SK-MEL-5 (cell line): Measurements from ENCODE around the gene CXCL6.

DNA sequence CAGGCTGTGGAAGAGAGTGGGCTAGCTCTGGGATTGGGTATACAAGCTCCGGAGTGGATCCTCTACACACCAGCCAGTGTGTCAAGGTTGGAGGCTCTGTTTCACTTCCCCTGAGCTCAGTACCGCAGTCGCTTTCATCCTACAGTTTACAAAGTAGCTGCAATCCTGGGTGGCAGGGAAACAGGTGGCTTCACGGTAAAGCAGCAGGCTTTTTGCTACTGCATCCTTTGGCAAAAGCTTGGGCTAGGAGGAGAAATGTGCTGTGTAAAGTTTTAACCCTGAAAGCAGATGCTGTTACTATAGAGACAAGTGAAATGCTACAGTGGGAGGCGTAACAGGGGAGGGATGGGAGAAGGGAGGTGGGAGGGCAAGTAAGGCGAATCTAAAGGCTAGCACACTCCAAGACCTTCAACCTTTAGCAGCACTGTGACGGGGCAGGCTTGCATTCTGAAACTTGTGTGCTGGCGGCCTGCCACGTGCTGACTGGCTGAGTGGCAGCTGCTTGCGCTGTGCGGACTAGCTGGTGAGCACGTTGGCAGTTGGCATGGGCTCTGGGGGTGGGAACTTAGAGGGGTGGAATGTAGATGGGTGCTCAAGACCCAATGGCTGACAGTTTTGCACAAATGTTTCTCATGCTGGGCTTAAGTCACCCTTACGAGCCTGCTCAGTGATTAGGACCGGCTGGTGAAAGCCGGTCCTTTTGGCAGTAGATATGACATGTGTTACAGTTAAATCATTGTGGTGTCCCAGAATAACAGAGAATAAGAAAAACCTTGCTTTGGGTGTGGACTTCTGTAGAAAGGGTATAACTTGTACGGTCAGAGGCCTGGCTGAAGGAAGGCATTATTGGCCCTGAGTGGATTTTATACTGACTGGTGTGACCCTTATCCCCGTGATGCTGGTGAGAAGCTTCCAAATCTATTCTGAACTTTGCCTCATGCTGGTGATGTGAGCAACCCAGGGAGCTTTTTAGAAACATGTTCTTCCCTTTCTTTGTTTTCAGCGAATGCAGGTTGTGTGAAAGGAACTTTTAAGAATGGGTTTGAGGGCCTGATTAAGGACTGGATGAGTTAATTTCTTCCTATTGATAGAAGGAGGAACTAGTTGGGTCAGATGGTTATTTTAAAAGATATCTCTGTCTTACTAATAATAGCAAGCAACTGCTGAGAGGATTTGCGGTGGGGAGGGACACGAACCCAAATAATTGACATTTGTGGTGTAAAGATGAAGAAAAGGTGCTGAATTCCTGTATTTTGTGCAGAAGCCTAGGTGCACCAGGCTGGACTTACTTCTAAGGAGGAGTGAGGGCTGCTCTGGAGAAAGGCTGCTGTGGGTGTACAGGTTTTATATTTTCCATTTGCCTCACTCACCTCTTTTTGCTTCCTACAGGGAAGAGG is 44.2 kb downstream of the SLC4A4 start:
RAMPAGE:
- cytosol, long total RNA, result no peak
- long total RNA, result no peak
- nucleus, long total RNA, result no peak

DNA sequence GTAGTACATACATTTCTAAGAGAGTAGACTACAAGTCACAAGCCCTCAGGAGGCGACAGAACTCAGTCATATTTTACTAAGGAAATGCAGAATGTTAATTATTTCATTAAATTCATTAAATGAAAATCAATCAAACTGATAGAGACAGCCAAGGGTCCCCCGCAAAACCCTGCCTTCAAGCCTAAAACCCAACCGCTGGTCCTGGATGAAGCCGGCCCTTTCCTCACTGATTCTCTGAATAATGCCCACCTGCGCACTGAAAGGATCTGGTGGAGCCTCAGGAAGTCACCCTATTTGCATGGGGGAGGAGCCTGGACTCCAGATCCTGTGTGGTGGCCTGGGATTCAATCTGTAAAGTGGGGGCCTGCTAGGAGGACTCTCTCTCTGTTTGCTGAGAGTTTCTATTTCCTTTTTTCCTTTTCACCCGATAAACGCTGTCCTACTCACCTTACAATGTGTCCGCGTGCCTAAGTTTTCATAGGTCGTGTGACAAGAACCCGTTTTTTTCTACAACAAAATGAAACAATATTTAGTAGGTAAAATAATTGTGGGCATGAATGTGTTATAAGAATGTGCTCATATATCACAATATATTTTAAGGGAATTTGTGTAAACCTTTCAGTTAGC is 97.9 kb upstream of the ADAMTS3 start:
RAMPAGE:
- cytosol, long total RNA, result no peak
- long total RNA, result no peak
- nucleus, long total RNA, result no peak

DNA sequence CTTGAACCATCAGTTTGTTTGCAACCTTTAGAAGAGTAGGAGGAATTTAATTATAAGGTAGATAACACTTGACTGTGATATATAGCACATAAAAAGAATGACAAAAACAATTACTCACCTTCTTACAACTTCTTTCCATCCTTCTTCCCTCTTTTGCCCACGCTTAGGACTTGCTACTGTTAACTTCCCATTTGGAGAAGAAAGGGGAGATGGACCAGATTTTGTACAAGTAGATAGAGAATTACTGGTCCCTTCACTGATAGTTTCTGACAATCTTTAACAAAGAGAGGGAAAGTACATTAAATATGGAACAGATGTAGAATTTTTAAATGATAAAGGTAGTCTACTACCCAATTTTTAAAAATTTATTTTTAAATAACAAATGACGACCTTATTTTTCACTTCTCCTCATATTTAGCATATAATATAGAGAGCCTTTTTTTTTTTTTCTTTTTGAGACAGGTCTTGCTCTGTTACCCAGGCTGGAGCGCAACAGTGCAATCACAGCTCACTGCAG is 27.5 kb upstream of the COX18 start:
RAMPAGE:
- cytosol, long total RNA, result no peak
- long total RNA, result no peak
- nucleus, long total RNA, result no peak

DNA sequence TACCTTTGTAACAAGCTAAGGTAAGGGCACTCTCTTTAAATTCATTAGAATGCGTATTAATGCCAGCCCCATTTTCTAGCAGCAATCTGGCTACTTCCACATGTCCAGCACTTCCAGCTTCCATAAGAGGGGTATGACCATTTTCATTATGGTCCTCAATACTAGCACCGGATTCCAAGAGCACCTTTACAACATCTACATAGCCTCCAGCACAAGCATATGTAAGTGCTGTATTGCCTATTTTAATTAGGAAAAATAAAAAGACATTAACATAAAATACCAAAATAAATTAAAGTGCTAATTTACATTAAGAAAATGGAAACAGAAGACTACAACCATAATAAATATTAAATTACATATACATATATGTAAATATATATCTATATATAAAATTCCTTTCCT is 84.4 kb upstream of the COX18 start:
RAMPAGE:
- cytosol, long total RNA, result no peak
- long total RNA, result no peak
- nucleus, long total RNA, result no peak

RAMPAGE:
- cytosol, long total RNA, result no peak
- long total RNA, result no peak
- nucleus, long total RNA, result no peak
Measured at GRCh38 chr4:73176971-73178234, 81.2 kb downstream of the ANKRD17 start.

GRCh38 chr4:73200598-73201146 is 57.9 kb downstream of the ANKRD17 start:
RAMPAGE:
- cytosol, long total RNA, result no peak
- long total RNA, result no peak
- nucleus, long total RNA, result no peak

DNA sequence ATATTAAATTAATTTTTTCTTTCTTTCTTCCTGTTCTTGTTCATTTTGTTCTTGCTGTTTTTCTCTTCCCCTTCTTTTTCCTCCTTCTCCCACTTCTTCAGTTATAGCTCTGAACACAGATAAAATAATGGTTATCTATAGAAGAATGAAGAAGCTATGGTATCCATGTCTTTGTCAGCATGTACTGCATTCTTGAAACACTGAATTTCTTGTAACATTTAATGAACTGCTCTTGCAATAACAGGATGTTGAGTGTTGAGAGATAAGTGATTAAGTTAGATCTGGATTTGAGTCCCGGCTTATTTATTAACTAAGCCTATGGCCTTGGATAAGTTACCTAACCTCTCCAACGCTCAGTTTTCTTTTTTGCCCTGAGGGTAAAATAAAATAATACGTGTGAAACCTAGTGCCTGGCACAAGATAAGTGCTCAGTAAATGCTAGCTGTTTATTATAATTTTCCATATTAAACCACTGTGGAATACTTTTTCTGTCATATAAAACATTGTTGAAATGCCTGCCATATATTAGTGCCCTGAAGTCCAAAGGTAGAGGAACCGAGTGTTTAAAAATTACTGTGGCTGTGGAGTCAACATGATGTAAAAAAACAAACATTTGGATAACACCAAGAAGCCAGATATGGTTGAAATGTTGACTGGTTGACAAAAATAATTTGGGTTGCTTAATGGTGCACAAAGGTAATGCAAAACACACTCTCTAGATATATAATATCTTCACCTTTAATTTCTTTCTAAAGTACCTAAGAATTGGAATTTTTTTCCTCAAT is 58.6 kb upstream of the ALB start:
RAMPAGE:
- cytosol, long total RNA, result no peak
- long total RNA, result no peak
- nucleus, long total RNA, result no peak

GRCh38 chr4:73375145-73375846 is 28.8 kb upstream of the ALB start:
RAMPAGE:
- cytosol, long total RNA, result no peak
- long total RNA, result no peak
- nucleus, long total RNA, result no peak

RAMPAGE:
- cytosol, long total RNA, result no peak
- long total RNA, result no peak
- nucleus, long total RNA, result no peak
Measured at GRCh38 chr4:73507483-73508016, 26.0 kb downstream of the AFM start.

DNA sequence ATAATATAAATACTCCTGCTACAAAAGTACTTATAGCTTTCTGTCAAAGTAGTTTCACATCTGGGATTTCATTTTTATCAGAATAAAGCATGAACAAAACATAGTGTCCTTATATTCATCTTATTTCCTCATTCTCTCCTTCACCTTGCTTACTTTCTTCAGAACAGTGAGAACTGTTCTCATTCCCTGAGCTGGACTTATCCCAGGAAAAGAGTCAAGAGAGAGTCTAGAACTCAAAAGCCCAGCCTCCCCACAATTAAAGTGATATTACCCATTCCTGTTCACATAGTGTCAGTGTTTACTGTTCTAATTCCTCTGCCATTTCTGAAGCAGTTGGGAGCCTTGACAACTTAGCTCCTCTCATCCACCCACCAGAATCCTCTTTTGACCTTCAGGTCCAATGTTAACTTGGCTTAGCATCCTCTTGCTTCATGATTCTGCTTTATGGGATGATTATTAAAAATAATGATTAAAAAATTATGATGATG is 42.9 kb downstream of the RASSF6 start:
RAMPAGE:
- cytosol, long total RNA, result no peak
- long total RNA, result no peak
- nucleus, long total RNA, result no peak

DNA sequence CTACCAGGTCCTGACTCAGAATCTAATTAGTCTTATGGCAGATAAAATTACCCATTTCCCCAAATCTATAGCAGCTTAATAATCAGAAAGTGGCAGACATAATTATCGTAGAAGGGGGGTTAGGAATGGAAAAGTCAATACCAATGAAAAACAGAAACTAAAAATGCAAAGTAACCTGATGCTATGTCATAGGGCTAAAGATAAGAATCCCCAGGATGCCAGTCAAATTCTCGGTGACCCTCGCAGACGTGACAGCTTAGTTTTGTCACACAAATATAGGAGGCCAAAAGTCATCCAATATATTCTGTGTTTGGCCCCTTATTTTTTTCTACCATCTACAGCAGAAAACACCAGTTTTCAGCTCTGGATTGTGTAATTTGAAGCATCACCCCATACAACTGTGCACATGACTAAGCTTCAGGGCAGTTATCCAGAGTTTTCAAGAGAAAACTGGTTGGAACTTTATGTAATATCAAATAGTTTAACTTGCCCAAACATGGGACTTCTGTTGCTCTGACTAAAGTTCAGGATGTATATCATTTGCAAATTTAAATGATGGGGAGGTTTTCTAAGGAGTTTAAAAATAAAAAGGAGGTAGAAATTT is 30.9 kb downstream of the RASSF6 start:
RAMPAGE:
- cytosol, long total RNA, result no peak
- long total RNA, result no peak
- nucleus, long total RNA, result no peak

DNA sequence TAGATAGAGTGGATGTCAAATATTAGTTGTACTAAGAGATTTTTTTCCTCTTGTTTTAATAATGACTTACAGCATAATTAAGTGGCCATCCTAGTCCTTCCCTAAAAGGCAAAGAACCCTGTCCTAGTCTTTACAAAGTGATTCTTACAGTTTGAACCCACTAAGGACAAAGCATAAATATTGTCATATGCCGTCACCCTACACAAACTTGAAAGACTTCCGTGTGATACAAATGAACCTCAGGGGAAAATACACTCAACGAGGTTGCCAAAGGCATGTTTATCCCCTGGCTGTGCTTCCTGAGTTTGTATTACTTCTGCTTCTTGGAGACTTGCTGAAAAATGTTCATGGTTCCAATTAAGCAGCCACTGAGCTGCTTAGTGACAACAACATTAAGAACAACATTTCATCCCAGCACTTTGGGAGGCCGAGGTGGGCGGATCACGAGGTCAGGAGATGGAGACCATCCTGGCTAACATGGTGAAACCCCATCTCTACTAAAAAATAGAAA is 16.4 kb downstream of the RASSF6 start:
RAMPAGE:
- cytosol, long total RNA, result no peak
- long total RNA, result no peak
- nucleus, long total RNA, result no peak

RAMPAGE:
- cytosol, long total RNA, result no peak
- long total RNA, result no peak
- nucleus, long total RNA, result no peak
Measured at GRCh38 chr4:73741120-73741547, 765 bp downstream of the CXCL8 start.

DNA sequence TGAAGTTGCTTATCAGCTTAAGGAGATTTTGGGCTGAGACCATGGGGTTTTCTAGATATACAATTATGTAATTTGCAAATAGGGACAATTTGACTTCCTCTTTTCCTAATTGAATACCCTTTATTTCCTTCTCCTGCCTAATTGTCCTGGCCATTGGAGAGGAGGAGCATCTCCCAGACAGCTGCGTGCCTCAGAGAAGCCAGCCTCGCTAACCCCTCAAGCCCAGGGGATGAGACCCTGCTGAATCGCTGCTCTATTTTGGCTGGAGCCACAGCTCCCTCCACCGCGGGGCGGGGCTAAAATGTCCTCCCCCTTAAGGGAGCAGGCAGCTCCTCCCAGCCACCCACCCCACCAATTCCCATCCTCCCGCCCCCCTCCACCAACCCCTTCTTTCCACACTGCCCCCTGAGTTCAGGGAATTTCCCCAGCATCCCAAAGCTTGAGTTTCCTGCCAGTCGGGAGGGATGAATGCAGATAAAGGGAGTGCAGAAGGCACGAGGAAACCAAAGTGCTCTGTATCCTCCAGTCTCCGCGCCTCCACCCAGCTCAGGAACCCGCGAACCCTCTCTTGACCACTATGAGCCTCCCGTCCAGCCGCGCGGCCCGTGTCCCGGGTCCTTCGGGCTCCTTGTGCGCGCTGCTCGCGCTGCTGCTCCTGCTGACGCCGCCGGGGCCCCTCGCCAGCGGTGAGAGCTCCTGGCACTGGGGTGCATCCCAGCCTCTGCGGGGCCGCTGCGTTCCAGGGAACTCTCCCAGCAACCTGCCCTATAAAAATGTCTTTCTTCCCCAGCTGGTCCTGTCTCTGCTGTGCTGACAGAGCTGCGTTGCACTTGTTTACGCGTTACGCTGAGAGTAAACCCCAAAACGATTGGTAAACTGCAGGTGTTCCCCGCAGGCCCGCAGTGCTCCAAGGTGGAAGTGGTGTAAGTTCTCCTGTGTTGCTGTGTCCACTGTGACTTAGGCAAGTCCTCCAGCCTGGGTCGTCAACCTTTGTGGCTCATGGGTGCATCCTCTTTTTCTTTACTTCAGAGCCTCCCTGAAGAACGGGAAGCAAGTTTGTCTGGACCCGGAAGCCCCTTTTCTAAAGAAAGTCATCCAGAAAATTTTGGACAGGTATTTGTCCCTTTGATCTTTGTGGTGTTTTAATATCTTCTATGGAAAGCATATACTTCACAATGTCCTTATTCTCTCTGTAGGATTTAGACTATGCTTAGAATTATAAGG is at the start of gene CXCL6:
TSS of gene CXCL6 (plus strand) at position 505 of the 1,224 bp plus-strand sequence.
RAMPAGE:
- cytosol, long total RNA, result no peak
- long total RNA, result no peak
- nucleus, long total RNA, result no peak

GRCh38 chr4:74096313-74096625 is 2.7 kb downstream of the CXCL2 start:
RAMPAGE:
- cytosol, long total RNA, result no peak
- long total RNA, result no peak
- nucleus, long total RNA, result no peak

DNA sequence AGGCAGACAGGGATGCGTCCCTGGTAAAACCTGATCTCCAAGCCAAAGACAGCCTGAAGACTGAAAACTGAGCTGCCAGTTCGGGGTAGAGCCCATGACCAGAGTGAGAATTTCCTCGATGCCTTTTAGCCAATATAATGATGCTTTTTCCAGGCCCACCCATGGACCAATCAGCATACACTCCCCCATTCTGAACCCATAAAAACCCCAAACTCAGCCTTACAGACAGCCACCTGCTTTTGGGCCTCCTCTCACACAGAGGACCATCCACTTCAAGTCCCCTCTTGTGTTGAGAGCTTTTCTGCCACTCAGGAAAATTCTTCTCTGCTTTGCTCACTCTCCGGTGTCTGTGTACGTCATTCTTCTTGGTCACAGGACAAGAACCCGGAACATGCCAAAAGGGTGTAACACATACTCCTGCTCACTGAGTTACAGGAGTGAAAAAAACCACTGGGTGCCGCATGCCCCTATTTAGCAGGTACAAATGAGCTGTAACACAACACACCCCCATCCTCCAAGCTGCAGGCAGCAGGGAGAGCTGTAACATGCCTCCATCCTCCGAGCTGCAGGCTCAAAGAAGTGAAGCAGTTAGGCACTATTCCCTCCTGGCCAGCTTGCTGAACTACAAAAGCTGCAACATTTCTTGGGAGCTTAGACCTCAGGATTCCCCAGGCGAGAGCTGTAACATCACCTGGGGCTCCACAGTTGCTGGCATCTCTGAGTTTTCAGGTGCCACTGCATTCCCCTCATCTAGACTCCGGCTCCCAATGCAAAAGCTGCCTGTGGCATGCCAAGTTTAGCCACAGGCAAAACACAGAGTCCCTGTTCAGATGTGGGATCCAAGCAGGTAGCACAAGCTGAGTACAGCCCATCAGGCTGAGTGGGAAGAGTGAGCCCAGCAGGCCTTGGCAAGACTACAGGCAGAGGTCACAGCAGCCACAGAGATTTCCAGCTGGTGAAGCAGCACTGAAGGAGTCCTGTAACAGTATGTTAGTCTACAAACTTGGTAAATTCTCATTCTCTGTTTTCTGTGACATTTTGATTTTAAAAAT is 13.1 kb upstream of the CXCL2 start:
RAMPAGE:
- cytosol, long total RNA, result no peak
- long total RNA, result no peak
- nucleus, long total RNA, result no peak

RAMPAGE:
- cytosol, long total RNA, result no peak
- long total RNA, result no peak
- nucleus, long total RNA, result no peak
Measured at GRCh38 chr4:74365640-74366232, 791 bp downstream of the EREG start.

RAMPAGE:
- cytosol, long total RNA, result no peak
- long total RNA, result no peak
- nucleus, long total RNA, result no peak
Measured at GRCh38 chr4:74682694-74683216, 111.6 kb downstream of the BTC start.

GRCh38 chr4:74886496-74887029 is 46.4 kb upstream of the PARM1 start:
RAMPAGE:
- cytosol, long total RNA, result no peak
- long total RNA, result no peak
- nucleus, long total RNA, result no peak

RAMPAGE:
- cytosol, long total RNA, result no peak
- long total RNA, result no peak
- nucleus, long total RNA, result no peak
Measured at GRCh38 chr4:75646223-75646551, 15.9 kb upstream of the CDKL2 start.